CD14-positive monocyte (primary cell): ENCODE measurements around a stretch of chr21.

DNA sequence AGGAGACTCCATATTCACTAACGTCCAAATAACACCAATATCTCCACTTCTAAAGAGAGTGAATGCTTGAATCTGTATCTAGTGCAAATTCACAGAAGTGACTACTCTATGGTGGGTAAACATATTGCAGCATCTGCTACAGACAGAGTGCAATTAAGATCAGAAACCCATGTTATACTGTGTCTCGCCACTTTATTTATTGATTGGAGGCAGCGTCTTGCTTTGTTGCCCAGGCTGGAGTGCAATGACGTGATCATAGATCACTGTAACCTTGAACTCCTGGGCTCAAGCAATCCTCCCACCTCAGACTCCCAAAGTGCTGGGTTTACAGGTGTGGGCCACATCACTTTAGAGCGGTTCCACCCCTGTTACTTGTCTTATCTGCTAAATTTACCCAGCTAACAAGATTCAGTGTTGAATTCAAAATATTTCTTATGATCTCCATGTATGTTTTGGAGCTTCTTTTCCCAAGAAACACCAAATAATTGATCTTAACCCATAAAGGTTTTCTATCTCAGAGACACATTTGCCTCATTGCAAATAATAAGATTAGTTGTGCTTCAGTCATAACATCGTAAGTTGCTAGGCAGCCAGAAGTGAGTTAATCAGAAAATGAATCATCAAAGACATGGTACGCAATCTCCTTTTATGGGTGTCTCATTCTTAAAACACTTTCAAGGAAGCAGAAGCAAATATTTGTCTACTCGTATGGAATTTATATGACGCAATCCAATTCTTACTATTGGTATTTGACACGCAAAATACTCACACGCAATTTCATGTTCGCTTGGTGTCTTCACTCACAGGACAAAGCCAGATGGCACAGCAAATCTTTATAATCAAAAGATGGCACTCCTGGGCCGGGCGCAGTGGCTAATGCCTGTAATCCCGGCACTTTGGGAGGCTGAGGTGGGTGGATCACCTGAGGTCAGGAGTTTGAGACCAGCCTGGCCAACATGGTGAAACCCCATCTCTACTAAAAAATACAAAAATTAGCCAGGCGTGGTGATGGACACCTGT, 56.8 kb downstream of the HLCS start:
- CAGE, long polyA plus RNA, result no peak

DNA sequence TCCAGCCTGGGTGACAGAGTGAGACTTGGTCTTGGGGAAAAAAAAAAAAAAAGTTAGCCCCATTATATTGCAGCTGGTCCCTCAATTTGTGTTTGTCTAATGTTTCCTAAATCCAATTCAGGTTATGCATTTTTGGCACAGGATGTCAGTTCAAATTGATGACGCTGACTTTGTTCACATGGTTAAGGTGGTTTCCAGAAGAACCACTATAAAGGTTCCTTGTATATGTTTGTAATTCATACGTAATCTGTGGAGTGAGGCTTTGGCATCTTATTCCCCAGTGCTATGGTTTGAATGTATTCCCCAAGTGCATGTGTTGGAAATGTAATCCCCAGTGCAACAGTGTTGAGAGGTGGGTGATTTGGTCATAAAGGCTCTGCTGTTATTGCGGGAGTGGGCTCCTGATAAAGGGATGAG, 19.3 kb upstream of the HLCS start:
- CAGE, long polyA plus RNA, result no peak

DNA sequence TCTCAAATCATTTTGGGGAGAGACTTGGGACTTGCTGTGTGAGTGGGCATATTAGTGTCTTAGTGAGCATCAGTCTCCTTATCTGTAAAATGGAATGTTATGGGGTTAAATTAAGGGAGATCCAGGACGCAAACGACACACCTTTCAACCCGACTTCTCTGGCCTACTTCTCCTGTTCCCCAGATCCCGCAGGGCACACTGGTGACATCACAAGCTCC, 1.2 kb downstream of the PIGP start:
- CAGE, long polyA plus RNA, result no peak

- CAGE, long polyA plus RNA, result no peak
These were observed 62.2 kb downstream of the TTC3 start for GRCh38 chr21:37135259-37135611.

GRCh38 chr21:37258527-37259041, 8.6 kb downstream of the VPS26C start:
- CAGE, long polyA plus RNA, result no peak

- CAGE, long polyA plus RNA, result no peak
These were observed 767 bp upstream of the VPS26C start for GRCh38 chr21:37267811-37268390.

GRCh38 chr21:37365260-37366308, 989 bp upstream of the DYRK1A start:
- CAGE, long polyA plus RNA, result no peak

DNA sequence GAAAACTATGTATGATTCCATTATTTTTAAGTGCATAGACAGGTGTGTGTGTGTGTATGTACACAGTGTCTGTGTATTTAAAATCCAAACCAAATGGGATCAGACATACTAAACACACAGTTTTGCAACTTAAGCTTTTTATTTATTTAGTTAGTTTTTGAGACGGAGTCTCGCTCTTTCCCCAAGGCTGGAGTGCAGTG, 10.3 kb downstream of the DYRK1A start:
- CAGE, long polyA plus RNA, result no peak

- CAGE, long polyA plus RNA, result no peak
These were observed 15.5 kb downstream of the DYRK1A start for GRCh38 chr21:37382037-37382462.

GRCh38 chr21:37408699-37409145, 42.1 kb downstream of the DYRK1A start:
- CAGE, long polyA plus RNA, result no peak

- CAGE, long polyA plus RNA, result no peak
These were observed 92.2 kb downstream of the DYRK1A start for GRCh38 chr21:37458525-37459441.

GRCh38 chr21:37506015-37506313, 139.4 kb downstream of the DYRK1A start:
- CAGE, long polyA plus RNA, result no peak

- CAGE, long polyA plus RNA, result no peak
These were observed 214.0 kb downstream of the DYRK1A start for GRCh38 chr21:37580475-37581062.

GRCh38 chr21:37644657-37645032, 271.6 kb downstream of the KCNJ6 start:
- CAGE, long polyA plus RNA, result no peak

GRCh38 chr21:37827890-37828424, 88.3 kb downstream of the KCNJ6 start:
- CAGE, long polyA plus RNA, result no peak

- CAGE, long polyA plus RNA, result no peak
These were observed 135.5 kb upstream of the KCNJ15 start for GRCh38 chr21:38121183-38121782.

DNA sequence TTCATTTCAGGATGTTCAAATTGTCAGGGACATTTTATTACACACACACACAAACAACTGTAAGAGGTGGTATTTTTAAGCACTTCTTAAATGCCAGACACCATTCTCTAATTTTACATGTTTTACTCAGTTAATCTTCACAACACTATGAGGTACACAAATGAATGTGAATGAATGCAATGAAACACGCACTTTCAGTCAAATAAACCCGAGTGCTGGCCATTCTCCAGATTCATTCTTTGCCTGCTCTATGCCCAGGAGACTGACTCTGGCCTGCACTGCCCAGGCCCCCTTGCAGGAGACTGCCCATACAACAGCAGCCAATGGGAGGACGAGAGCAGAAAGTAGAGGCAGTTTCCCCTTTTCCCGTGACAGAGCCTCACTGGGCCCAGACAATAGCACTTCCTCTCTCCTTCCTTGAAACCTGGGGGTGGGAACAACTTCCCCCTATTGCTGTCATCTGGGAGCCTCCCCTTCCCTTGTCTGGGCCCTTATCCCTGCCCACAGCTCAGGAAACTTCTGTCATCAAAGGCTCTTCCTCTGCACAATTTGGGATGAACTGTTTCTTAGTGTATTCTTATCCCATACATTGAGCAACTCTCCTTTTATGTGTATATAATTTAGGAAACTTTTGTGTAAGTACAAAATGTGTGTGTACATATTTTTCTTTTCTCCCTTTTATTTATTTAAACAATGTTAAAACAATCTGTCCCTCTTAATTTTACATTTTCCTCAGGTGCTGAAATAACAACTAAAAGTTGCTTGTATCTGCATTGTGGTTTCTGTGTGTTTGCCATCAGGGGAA, 60.8 kb upstream of the KCNJ15 start:
- CAGE, long polyA plus RNA, result no peak

DNA sequence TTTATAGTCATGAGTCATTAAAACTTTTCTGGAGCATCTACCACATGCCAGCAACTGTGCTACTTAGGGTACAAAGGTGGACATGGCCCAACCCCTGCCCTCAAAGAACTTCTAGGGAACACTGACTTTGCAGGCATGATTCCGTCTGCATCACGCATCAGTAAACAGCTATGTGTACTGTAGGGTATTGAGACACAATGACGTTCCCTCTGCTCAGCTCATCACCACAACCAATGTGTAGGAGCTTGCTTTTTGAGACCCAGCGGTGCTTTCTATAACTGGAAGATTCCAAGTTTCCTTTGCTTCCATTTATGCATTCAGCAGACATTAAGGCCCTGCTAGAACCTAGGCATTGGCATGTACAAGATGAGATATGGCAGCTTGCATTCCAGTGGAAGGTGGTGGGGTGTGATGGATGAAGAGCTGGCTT, 21.1 kb downstream of the KCNJ15 start:
- CAGE, long polyA plus RNA, result no peak

GRCh38 chr21:38306437-38306912, 49.7 kb downstream of the KCNJ15 start:
- CAGE, long polyA plus RNA, result no peak

DNA sequence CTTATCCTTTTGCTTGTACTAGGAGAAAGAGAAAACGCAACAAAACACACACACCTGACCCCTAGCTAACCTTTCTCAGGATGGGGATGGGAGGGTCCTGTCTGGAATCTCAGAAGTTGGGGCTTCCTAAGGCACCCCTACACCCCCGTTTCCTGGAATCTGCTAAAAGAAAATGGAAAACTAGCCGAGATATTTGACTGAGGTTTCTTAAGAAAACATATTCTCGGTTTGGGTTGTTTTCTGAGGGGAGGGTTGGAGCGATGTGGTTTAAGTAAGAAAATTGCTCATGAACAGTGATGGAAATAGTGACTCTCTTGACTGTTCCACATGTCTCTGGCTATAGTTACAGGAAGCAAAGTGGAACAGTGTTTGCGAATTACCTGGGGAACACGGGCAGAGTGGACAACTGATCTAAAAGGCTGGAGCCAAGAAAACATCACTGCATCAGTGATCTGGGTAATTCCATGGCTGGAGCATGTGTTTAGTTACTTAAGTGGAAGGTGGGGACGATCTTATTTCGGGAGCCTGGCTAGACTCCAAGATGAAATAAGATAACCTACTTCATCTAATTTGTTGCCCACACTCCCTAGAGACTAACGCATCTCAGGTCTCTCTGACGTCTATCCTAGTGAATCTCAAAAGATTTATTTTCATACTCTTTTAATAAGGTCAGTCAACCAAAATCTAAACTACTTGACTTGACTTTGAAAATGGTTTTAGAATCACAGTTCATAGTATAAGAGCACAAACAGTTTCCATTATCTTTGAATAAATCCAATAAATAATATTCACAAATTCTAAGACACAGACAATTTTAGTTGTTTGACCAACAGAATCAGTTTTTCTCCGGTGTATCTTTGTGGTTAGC, 92.5 kb downstream of the KCNJ15 start:
- CAGE, long polyA plus RNA, result no peak